ENCODE data around the genes IL31 and HIP1R.

- RRBS: 36% methylated on average over 11 of the region's 12 CpGs
These were observed 929 bp upstream of the BCL7A start for GRCh38 chr12:122020826-122021083.

GRCh38 chr12:122067911-122068569, 10.5 kb upstream of the MLXIP start:
- RRBS: no CpG with 5 or more reads among the region's 15 CpGs

- RRBS: no CpG with 5 or more reads among the region's 5 CpGs
These were observed 4.5 kb upstream of the MLXIP start for GRCh38 chr12:122073910-122074687.

DNA sequence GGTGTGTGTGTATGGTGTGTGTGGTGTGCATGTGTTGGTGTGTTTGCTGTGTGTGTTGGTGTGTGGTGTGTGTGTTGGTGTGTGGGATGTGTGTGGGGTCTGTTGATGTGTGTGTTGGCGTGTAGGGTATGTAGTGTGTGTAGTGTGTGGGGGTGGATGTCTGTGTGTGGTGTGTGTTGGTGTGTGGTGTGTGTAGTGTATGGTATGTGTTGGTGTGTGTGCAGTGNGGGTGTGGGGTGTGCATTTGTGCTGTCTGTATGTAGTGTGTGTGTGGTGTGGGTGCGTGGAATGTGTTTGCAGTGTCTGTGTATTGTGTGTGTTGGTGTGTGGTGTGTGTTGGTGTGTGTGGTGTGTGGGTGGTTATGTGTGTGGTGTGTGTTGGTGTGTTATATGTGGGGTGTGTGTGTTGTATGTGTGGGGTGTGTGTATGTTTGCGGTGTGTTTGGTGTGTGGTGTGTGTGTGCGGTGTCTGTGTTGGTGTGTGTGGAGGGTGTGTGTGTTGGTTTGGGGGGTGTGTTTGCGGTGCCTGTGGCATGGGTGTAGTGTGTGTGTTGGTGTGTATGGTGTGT, 14.6 kb downstream of the MLXIP start:
- RRBS: no CpG with 5 or more reads among the region's 5 CpGs

GRCh38 chr12:122125366-122126512, 47.2 kb downstream of the MLXIP start:
- RRBS: no CpG with 5 or more reads among the region's 17 CpGs

GRCh38 chr12:122173936-122174611, at the start of gene IL31:
TSS of gene IL31 (minus strand) at chr12:122174221.
- RRBS: no CpG with 5 or more reads among the region's 16 CpGs

GRCh38 chr12:122327425-122328631, 61.5 kb upstream of the VPS33A start:
- RRBS: no CpG with 5 or more reads among the region's 21 CpGs

DNA sequence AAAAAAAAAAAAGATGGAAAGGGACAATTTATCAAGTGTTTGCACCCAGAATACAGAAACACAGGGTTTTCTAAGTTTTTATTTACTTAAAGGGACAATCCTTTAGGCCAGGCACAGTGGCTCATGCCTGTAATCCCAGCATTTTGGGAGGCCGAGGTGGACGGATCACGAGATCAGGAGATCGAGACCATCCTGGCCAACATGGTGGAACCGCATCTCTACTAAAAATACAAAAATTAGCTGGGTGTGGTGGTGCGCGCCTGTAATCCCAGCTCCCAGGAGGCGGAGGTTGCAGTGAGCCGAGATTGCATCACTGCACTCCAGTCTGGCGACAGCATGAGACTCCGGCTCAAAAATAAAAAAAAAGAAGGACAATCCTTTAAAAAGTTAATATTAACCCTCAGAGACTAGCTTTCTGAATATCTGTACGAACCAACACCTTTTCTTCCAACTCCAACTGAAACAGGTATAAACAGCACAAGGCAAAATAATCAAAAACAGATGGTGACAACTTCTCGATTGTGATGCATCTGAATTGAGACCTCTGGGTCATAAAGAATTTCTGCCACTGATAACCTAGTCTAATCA, 27.9 kb downstream of the CLIP1 start:
- RRBS: no CpG with 5 or more reads among the region's 13 CpGs

- RRBS: no CpG with 5 or more reads among the region's 6 CpGs
These were observed 2.2 kb upstream of the ZCCHC8 start for GRCh38 chr12:122502897-122503381.

DNA sequence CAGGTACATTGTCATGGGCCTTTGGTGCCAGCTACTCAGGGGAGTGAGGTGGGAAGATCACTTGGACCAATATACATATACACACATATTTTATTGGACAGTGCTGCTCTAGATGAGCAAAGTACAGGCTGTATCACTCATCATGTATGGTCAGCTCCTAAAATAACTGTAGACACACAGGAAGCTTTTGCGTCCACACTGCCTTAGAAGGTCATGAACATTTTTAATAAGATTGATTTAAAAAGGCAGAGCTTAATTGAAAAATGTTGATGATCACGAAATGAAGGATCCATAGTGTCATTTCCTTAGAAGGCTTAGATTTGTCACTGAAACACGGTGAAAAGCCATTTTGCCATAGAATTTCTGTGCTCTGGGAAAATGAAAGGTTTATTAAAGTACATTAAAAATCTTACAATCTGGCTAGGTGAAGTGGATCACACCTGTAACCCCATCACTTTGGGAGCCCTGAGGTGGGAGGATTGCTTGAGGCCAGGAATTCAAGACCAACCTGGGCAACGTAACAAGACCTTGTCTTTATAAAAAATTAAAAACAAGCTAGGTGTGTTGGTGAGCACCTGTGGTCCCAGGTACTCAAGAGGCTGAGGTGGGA, 2.8 kb upstream of the ZCCHC8 start:
- RRBS: no CpG with 5 or more reads among the region's 4 CpGs

- RRBS: no CpG with 5 or more reads among the region's 21 CpGs
These were observed 65.4 kb downstream of the KNTC1 start for GRCh38 chr12:122592350-122593044.

DNA sequence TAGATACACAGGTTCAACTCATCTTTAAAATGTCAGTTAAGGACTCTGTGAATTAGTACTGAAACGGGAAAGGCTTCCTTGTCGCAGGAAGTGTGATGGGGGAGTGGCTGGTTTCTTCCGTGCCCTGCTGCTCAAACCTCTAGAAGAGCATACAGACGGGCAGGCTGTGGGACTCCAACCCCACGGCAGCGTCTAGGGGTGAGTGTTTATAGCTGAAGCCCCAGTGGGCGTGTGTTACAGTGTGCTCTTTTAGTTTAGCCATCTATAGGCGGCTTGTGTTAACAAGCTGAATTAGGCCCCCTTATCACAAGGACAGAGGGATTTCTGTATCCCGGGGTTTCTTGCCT, 59.2 kb downstream of the HCAR2 start:
- RRBS: no CpG with 5 or more reads among the region's 9 CpGs

DNA sequence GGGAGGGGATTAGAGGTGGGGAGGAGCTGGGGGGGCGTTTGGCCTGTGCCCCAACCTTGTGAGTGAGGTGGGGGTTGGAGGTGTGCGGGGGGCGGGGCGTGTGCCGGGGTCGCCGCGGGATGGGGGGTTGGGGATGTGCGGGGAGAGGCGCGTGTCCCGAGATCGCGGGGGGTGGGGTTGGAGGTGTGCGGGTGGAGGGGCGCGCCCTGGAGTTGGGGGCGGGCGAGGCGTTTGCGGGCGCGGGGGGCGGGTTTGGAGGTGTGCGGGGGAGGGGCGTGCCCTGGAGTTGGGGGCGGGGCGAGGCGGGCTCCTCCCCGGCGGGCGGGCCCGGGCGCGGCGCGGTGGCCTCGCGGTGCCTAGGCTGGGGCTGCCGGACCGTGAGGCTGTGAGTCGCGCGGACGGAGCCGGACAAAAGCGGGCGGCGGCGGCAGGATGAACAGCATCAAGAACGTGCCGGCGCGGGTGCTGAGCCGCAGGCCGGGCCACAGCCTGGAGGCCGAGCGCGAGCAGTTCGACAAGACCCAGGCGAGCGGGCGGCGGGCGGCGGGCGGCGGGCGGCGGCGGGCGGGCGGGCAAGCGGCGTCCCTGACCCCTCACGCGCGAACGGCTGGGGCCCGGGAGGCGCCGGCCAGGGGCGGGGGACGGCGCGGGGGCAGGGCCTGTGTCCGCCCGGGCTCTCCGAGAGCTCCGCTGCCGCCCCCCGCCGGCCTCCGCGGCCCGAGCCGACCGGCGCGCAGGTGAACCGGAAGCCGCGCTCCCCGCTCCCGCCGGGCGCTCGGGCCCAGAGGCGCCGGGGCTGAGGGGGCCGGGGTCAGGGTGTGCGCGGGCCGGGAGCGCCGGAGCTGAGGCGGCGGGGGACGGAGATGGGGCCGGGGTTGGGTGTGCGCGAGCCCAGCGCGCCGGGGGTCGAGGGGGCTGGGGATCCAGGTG, at the start of gene HIP1R:
TSS of gene HIP1R (plus strand) at position 339 of the 930 bp plus-strand sequence.
- RRBS: 1% methylated on average over 22 of the region's 126 CpGs

GRCh38 chr12:122858676-122859753, 23.8 kb downstream of the HIP1R start:
- RRBS: no CpG with 5 or more reads among the region's 36 CpGs

- RRBS: no CpG with 5 or more reads among the region's 20 CpGs
These were observed 25.0 kb downstream of the VPS37B start for GRCh38 chr12:122870599-122871711.

DNA sequence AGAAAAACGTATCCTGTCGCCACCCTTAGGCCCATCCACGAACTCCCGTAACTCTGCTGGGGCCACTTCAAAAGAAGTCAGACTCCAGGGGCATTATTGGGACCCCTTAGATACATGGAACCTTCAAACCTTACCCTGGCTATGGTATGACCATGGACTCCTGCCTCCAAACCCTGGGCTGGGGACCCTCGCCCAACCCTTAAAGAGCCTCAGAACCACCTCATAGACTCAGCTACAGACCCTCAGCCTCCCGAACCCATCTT, 978 bp downstream of the VPS37B start:
- RRBS: no CpG with 5 or more reads among the region's 6 CpGs

DNA sequence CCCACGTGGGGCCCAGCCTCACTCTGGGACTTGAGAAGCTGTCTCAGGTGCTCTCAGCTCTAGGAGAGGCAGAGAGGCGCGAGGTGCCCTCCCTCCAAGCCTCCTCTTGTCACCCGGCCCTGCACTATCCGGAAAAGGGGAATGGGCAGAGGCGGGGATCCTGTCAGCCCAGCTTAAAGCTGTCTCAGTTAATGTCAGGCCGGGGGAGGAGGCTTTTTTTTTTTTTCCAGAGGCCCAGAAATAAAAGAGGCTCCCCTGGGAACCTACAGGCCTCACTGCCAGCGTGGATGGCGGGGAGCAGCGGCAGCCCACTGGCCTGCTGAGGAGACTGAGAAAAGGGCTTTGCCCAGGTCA, 769 bp downstream of the ABCB9 start:
- RRBS: 3% methylated on average over 3 of the region's 10 CpGs

DNA sequence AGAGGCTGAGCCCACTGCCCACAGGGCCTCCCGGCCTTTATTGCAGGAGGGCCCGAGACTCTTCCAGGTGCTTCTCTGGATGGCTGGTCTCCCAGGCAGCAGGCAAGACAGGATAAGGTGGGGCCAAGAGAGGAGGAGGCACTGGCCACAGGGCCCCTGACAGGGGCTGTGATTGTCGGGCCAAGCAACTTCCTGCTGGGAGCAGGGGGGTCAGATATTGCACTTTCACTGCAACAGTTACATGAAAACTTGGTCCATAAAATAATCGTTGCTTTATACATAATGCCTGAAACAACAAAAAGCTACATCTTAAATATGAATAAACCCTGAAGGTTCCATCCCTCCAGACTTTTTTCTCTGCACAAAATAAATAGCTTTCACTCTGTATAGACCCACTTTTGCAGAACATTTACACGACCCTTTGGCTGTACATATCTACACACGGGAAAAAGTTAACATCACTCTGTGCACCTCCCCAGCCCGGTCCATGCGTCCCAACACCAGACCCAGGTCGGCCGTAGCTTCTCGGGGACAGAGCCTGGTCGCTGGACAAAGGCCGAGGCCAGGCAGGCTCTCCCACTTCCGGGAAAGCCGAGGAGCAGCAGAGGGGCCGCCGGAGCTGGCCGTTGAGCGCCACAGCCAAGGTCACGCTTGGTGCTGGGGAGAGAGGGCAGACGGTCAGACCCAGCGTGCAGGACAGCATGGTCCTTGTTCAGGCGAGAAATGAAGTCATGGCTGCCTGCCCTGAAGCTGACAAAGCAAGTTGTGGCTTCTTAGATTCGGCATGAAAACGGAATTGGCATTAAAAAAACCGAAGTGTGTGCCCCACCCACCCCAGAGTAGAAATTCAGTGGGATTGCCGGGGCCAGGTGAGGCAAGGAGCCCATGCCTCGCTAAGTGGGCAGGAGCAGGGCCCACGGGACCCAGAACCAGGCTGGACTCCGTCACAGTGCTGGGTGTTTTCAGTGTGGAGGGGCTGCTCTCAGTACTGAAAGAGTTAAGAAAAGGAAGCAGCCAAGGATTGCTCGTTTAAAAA, 4.0 kb downstream of the ARL6IP4 start:
- RRBS: 69% methylated on average over 5 of the region's 31 CpGs

GRCh38 chr12:123107430-123107769, 43.5 kb downstream of the PITPNM2 start:
- RRBS: no CpG with 5 or more reads among the region's 4 CpGs

DNA sequence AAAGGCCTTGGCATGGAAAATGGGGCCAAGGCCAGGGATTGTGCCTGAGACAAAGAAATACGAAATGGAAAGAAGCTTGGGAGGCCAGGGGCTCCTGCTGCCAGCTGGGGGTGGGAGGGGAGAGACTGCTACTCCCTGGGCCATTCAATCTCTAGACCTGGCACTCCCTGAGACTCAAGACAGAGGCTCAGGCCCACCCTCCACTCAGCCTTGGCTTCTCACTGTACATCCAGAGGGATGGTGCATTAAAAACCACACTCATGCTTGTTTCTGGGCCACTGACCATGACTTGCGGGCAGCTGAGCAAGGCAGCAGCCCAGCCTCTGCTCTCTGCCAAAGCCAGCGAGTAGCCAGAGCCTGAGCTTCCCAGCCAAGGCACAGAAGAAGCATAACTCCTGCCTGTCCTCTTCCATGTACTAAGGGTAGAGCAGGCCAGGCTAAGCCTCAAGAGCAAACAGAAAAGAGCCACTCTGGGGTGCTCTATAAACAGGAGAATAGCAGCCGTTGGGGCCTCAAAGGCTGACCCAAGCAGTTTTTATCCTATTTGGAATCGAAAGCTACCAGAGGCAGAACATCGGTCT, 41.5 kb downstream of the PITPNM2 start:
- RRBS: no CpG with 5 or more reads among the region's 6 CpGs